Rectum (tissue), 1 donor: Measurements from ENCODE around the genes EBP, GATA1, PAGE4, NUDT10, XAGE1A and GPR173.

- PRO-cap = unidirectional peak, minus-strand start at chrX:48021286; bidirectional peak, plus-strand start at chrX:48021608, minus-strand start at chrX:48021331; unidirectional peak, plus-strand start at chrX:48021832
These were observed 14.5 kb downstream of the SPACA5 start for GRCh38 chrX:48020830-48022121.

GRCh38 chrX:48278870-48279201 is 23.6 kb downstream of the SSX1 start:
- PRO-cap = no peak

GRCh38 chrX:48521763-48522448 is at the start of gene EBP:
TSS of gene EBP (plus strand) at chrX:48521808.
- PRO-cap = bidirectional peak, plus-strand start at chrX:48521824, minus-strand start at chrX:48521568; unidirectional peak, plus-strand start at chrX:48522085

- PRO-cap = no peak
These were observed 1.3 kb upstream of the TBC1D25 start for GRCh38 chrX:48538028-48538759.

DNA sequence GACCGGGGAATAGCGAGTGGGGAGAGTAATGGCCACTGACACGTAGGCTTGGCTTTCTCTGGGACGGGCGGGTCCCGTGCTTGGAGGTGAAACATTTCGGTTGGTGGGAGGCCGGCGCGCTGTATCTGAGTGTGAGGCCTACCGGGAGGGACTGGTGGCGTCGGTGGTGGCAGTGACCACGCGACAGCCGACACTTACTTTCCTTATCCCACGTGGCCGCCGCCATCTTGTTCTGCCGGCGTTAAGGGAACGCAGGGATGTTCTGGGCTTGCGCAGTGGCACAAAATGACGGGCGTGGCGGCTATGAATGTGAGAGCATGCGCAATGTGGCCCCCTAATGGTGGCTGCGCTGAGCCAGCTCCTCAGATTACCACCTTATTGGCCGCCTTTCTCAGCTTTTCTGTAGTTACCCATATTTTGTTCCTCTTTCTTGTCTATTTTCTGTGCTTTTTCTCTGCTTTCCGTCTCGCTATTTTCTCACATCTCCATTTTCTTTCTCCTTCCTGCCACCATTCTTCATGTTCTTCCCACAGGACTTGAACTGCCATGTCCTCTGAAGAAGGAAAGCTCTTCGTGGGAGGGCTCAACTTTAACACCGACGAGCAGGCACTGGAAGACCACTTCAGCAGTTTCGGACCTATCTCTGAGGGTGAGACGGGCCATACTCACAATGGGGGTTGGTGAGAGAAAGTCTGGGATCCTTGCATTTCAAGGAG is 509 bp downstream of the RBM3 start:
- PRO-cap = bidirectional peak, plus-strand start at position 312 of the sequence, minus-strand start at position 234 of the sequence

GRCh38 chrX:48785616-48786957 is at the start of gene GATA1:
TSS of gene GATA1 (plus strand) at chrX:48786590.
- PRO-cap = no peak

DNA sequence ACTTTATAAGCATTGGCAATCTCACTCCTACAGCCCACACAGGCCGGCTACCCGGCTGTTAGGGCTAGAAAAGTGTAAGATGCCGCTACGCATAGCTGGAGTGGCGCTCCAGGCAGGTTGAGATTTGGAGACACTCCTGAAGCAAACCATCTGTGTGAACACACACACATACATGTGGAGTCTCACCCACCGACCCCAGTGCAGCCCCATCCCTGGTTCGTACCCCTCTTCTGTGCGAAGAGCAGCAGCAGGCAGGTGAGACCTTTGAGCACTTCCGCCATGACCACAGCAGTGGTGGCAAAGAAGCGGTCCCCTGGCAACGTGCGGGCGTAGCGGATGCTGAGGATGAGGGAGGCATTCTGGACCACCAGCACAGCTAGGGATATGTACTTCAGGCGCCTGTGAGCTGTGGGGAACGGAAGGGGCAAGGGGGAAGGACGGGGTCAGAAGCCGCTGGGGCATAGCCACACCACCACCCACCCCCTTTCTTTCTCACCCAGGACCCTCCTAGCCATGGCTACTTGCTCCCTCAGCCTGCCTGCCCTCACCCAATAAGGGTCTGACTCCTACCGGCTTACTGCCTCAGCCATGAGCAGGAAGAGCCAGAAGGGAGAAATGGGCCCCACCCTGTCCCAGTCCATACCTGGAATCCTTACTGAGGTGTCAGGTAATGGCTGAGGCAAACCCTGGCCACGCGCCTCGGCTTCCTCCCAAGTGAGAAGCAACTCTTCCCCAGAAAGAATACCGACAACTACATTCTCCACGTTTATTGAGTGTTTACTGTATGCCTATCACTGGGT is 1.7 kb downstream of the SLC35A2 start:
- PRO-cap = no peak

GRCh38 chrX:48913019-48913770 is 1.7 kb upstream of the SLC35A2 start:
- PRO-cap = no peak

DNA sequence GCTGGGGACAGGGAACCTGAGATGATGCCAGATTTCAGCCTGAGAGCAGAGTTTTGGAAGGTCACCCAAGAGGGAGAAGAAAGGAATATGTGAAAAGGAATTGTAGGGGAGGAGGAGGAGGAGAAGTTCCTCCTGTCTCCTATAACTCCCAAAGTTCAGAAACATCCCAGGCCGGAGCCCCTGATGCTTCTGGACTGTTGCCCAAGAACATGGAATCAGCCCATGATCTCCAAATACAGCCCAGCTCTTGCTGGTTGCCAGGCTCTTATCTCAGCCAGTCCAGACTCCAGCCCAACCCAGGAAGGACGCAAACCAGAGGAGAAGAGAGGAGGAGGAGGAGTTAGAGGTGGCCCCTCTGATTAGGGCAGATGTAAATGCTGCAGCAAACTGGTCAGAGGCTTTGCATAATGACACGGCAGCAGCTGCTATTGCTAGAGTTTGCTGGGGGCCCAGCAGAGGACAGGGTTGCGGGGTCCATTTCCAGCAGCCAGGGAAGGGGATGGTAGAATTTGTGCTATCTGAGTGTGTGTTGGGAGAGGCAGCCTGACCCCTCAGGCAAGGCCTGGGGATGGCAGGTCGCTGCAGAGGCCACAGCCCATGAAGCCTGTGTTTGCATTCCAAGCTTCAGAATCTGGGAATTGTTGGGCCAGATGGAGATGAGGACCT is 4.2 kb upstream of the OTUD5 start:
- PRO-cap = bidirectional peak, plus-strand start at position 434 of the sequence, minus-strand start at position 288 of the sequence

- PRO-cap = no peak
These were observed 442 bp downstream of the TFE3 start for GRCh38 chrX:49042763-49043066.

DNA sequence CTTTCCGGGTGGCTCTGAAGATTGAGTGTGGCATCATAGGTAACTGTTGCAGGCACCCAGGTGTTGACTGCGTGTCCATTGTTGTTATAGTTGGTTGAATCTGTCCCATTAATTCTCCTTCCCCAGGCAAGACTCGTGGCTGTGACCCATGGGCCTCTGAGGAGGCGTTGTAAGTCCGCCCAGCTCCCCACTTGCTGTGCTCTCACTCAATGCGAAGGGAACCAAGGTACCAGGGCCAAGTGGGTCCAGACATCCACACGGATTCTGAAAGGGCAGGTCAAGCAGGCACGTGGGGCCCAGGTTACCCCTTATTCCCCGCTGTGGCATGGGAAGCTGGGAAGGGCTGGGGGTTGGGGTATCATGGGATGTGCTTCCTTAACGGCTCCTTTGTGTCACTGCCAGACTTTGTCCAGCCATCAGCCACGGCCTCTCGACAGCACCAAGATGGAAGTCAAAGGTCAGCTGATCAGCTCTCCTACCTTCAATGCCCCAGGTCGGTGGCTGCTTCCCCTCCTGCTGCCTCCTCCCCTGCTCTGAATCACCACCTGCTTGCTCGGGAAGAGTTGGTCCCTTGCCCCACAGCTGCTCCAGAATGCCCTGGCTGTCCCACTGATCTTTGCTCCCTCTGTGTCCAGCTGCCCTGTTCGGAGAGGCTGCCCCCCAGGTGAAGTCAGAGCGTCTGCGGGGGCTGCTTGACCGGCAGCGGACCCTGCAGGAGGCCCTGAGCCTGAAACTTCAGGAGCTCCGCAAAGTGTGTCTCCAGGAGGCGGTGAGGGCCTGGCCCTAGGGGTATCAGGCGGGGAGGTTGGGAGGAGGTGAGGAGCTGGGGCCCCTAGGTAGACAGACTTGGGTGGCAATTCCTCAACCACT is 3.3 kb downstream of the CCDC120 start:
- PRO-cap = no peak

DNA sequence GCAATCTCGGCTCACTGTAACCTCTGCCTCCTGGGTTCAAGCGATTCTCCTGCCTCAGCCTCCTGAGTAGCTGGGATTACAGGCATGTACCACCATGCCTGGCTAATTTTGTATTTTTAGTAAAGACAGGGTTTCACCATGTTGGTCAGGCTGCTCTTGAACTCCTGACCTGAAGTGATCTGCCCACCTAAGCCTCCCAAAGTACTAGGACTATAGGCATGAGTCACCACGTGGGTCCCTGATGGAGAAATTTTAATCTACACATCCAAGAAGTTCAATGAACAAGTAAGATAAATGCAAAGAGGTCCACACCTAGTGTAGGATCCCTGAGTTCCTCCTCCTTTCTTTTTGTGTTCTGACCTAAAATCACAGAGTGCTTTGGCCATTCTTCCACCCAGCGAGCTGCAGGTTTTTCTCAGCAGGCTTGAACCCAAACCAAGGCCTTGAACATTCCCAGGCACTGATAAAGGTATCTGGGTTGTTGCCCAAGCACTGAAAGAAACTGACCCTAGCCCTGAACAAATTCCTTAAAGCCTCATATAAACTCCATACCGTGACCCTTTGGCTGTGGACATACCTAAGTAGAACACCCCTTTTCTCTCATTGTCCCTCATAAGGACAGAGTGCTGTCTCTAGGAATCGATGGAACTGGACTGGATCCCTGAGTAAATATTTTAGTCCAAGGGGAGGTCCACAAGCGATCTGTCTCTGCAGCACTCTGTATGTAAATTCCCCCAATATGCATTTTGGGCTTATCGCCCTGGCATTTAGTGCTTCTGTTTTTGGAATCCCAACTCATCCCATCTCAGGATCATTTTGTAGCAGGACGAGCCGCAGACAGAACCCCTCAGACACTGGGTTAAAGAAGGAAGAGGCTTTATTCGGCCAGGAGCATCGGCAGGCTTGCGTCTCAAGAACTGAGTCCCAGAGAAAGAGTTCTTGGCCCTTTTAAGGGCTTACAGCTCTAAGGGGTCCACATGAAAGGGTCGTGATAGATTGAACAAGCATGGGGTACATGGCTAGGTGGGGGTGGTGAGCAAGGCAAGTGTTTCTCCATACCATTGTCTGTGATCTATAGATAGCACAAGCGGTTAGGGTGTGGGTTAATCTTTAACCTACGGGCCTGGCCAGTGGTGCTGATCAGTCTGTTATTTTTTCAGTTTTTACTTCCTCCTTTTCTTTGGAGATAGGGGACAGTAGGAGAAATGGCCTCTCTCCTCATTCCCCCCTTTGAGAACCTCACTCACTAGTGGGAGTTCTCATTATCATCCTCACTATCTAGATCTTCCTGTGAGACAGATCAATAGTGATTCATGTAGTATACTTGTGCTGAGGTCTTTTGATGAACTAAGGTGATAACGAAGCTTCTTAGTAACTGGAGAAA is 15.7 kb upstream of the GPKOW start:
- PRO-cap = no peak

DNA sequence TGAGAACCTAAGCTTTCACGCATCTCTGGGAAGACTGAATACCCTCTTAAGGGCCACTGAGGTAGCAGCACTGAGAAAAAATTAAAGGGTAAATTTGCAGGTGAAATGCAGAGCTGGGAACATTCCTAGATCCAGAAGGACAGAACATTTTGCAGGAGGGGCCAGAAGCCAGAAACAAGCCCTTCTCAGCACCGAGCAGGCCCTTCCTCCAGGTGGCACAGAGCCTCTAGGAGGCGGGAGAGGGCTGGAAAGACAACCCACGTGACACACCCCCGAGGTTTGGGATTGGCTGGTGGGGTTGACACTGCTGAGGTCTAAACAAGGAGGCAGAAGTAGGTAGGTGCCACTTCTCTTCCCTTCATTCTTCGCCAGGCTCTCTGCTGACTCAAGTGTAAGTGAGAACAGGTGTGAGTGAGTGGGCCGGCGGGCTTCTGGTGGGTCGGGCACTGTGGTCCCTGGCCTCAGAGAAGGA is at the start of gene PAGE4:
TSS of gene PAGE4 (plus strand) at position 343 of the 472 bp plus-strand sequence.
- PRO-cap = no peak

DNA sequence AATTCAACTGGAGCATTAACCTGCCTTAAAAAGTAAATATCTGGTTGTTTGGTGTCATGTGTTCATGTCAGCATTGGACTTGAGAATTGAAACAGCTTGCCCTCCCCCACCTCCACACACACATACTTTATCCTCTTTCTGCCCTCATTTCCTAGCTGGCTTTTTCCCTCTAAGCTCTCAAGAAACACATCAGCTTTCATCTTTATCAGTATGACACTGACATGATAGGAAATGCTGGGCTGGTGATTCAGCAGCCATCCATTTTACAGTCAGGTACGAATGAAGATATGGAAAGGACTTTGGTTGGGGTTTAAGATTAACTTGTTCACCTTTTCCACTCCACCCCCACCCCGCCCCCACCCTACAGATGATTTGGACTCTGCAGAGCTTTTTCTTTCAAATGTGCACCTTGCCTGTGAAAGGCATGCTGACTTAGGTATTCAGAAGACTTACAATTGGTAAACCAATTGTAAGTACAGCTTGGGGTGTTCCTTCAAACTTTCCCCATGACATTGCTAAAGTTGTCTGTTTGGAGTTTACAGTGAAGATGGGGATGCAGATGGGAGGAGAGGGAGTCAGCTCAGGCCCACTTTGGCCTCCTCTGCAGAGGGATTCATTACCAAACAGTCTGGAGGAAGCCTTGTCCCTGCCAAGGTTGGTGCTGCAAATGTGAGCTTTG is 132.5 kb downstream of the AKAP4 start:
- PRO-cap = no peak

- PRO-cap = no peak
These were observed 163.0 kb upstream of the DGKK start for GRCh38 chrX:50633553-50634159.

GRCh38 chrX:50697480-50698204 is 116.4 kb downstream of the SHROOM4 start:
- PRO-cap = no peak

DNA sequence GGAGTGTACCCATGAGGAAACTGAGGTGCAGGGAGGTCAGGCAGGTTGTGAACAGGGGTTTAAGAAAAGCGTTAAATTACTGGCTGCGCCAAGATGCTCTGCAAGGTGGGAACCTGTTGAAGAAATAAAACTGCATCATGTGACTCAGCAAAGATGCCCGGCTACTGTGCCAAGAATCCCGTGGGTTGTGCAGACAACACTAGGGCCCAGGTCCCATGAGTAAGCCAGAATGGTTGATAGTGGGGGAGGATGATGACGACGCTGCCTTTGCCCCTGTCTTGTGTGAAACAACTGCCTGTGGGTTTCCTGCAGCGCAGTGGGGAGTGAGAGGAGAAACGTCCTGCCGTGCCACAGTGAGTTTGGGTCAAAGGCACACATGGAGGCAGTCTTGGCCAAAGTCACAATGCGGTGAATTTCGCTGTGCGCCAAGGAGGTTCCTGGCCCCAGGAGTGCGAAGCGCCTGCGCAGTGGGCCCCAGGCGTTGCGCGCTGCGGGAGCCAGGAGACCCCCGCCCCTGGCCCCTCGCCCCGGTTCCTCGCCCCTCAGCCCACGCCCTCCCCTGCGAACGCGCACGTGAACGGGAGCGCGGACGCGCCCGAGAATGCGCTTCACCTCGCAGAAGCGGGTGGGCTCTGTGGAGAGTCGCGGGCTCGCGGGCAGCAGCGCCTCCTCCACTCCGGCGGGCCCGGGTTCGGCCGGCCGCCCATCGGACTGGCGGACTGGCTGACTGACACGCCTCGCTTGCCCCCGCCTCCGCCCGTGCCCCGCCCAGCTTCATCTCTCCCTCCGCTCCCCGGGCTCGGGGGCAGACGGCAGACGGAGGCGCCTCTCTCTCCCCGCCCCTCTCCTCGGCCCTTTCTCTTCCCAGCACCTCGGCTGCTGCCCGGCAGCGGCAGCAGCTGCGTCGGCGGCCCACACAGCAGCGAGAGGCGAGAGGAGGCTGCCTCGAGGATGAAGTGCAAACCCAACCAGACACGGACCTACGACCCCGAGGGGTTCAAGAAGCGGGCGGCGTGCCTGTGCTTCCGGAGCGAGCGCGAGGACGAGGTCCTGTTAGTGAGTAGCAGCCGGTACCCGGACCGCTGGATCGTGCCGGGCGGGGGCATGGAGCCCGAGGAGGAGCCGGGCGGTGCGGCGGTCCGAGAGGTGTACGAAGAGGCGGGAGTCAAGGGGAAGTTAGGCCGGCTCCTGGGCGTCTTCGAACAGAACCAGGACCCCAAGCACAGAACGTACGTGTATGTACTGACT is at the start of gene NUDT10:
TSS of gene NUDT10 (plus strand) at position 808 of the 1,248 bp plus-strand sequence.
- PRO-cap = bidirectional peak, plus-strand start at position 808 of the sequence, minus-strand start at position 705 of the sequence

DNA sequence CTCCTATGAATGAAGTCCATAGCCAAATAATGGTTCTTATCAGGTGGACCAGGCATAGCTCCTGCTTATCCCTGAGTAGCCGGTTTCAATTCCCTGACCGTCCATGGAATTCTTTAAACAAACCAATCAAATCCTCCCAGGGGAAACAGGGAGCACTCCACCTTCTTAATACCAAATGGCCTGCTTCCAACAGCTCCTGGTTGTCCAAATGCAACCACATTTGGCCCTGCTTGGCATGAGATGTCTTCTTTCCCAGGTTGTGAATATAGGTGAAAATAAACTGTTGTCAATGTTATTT is 43.0 kb downstream of the CENPVL3 start:
- PRO-cap = no peak

GRCh38 chrX:52495604-52495958 is at the start of gene XAGE1A:
TSS of gene XAGE1A (plus strand) at chrX:52495808.
- PRO-cap = no peak

DNA sequence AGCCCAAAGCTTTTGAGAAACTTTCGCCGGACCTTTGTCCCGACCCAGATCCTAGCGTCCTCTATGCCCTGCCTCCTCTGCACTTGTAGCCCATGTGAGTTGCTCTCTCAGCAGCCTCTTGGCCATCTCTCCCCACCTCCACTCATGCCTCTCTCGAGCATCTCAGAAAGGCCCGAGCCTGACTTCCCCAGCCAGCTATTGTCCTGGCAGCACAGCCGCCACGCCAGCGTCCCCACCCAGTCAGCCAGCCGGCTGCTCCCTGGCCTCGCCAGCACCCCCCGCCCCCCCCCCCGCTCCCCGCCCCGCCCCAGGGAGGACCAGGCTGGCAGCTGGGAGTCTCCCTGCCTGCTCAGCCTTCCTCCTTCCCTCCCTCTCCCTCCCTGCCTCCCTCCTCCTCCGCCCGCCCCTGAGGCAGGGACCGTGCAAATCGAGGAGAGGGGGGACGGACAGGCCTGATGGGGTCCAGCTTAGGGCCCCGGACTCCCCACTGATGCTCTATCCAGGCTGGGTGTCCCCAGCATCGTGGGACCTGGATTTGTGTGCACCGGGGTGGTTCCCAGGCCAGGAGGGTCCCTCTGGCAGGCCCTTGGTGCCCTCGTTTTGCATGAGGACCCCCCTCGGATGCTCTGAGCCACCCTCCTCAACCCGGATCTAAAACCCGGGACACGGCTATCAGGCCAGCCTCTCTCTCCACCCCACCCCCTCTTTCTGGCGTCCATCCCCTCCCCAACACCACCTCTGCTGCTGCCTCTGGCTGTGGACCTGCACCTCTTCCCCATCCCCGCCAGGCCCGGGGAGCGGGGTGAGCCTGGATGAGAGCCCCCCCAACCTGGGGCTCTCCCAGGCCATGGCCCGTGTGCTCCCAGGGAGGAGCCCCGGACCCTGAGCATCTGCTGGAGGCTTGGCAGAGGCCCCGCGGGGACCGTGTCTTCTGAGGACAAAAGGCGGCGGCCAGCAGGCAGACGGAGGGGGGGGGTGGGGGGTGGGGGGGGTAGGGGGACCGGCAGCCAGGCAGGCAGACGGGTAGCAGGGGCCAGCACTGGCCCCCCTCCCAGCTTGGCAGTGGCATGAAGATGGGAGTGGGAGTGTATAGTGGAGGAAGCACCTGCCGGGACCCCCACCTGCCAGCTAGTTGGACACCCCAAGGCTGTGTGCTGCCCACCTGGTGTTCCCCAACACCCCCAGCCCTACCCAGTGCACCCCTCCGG is at the start of gene GPR173:
TSS of gene GPR173 (plus strand) at position 698 of the 1,208 bp plus-strand sequence.
- PRO-cap = unidirectional peak, minus-strand start at position 286 of the sequence; bidirectional peak, plus-strand start at position 698 of the sequence, minus-strand start at position 374 of the sequence